ENCODE data around the gene HCFC2.

GRCh38 chr12:104055914-104056536 is 6.0 kb upstream of the GLT8D2 start:
- PRO-cap, 5 experiments, result no peak in any of the 5 experiments
- RAMPAGE, long total RNA, 2 experiments, result no peak in any of the 2 experiments
- RRBS, result no CpG with 5 or more reads among the region's 4 CpGs

GRCh38 chr12:104063681-104064721 is at the start of gene HCFC2:
TSS of gene HCFC2 (plus strand) at chr12:104064531.
- PRO-cap, 5 experiments, result peak in 5 of 5 experiments; most common plus-strand start chr12:104064540 (in 5); most common minus-strand start chr12:104064437 (in 2)
- RAMPAGE, long total RNA, 2 experiments, result start-site peak on the plus strand in 1 of 2 experiments, at chr12:104064543-104064563 at its widest, 153 reads per replicate
- RRBS, result 2% methylated on average over 25 of the region's 64 CpGs

- PRO-cap, 5 experiments, result peak in 5 of 5 experiments; most common plus-strand start chr12:104287032 (in 3); most common minus-strand start chr12:104287297 (in 4)
- RAMPAGE, long total RNA, 2 experiments, result start-site peak on the plus strand in 2 of 2 experiments, at chr12:104286974-104287280 at its widest, 60 to 822 reads per replicate
- RRBS, result 0% methylated on average over 1 of the region's 40 CpGs
These were observed 16.7 kb upstream of the EID3 start for GRCh38 chr12:104286459-104287568.

- PRO-cap, 5 experiments, result no peak in any of the 5 experiments
- RAMPAGE, long total RNA, 2 experiments, result no peak in any of the 2 experiments
- RRBS, result no CpG with 5 or more reads among the region's 8 CpGs
These were observed 12.0 kb upstream of the EID3 start for GRCh38 chr12:104291599-104291956.

GRCh38 chr12:104577587-104578034 is 120.9 kb downstream of the CHST11 start:
- PRO-cap, 5 experiments, result no peak in any of the 5 experiments
- RAMPAGE, long total RNA, 2 experiments, result no peak in any of the 2 experiments
- RRBS, result no CpG with 5 or more reads among the region's 6 CpGs

DNA sequence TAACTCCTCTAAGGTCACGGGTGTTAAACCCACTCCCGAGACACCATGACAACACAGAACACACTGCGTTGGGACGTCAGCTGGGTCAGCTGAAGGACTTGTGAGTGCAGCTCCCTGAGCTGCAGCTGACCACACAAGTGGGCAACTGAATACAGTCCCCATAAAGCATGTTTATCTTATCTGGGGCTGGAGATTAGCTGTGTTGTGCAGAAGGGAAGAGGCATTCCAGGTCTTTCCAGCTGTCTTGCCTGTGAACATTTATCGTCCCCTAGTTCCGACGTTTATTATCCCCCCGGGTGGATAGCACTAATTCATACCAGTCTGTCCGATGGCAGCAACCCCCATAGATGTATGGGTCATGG is 211.6 kb downstream of the CHST11 start:
- PRO-cap, 5 experiments, result no peak in any of the 5 experiments
- RAMPAGE, long total RNA, 2 experiments, result no peak in any of the 2 experiments
- RRBS, result no CpG with 5 or more reads among the region's 9 CpGs

DNA sequence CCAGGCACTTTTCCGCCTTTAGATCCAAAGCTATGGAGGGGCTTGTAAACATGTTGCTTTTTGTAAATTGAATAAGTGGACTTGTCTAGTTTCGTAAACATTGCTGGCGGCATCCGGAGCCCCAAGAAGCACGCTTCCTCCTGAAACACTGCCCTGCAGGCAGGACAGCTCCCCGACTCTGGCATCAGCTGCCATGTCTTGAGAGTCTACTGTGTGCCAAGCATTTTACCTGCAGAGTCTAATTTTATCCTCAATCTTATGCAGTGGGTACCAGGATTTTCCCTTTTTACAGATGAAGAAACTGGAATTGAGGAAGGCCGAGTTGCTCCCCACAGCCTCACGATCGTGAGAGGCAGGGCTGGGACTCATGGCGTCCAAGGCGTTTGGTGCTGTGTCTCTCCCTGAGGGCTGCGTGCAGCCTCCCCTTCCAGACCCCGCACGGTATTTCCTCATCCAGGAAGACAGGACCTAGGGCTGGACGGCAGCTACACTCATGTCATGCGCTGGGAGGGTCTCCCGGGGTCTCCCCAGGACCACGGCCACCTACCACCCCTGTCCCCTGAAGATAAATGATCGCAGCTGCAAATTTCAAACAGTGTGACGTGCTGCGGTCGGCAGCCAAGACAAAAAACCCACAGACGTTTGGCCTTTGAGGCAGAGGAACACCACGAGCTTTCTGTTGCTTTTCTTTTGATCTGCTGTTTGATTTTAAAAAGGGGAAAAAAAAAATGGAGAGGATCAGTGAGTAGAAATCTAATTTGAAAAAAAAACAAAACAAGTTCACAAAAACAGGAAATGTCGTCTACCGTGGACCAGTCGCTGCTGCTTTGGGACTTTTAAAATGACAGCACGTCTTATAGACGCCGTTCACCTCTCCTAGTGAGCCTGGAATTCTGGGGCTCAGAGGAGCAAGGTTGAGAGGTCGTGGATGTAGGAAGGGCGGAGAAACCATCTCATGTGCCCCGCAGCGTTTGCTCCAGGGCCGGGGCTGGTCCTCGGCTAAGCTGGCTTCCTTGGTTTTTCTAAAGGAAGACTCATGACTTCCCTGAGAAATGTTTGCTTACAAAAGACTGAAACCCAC is 237.7 kb downstream of the SLC41A2 start:
- PRO-cap, 5 experiments, result no peak in any of the 5 experiments
- RAMPAGE, long total RNA, 2 experiments, result no peak in any of the 2 experiments
- RRBS, result 50% methylated on average over 1 of the region's 36 CpGs

- PRO-cap, 5 experiments, result peak in 3 of 5 experiments; most common plus-strand start chr12:104896896 (in 2); most common minus-strand start chr12:104896827 (in 1)
- RAMPAGE, long total RNA, 2 experiments, result no peak in any of the 2 experiments
- RRBS, result no CpG with 5 or more reads among the region's 4 CpGs
These were observed 61.5 kb downstream of the SLC41A2 start for GRCh38 chr12:104896648-104897008.

DNA sequence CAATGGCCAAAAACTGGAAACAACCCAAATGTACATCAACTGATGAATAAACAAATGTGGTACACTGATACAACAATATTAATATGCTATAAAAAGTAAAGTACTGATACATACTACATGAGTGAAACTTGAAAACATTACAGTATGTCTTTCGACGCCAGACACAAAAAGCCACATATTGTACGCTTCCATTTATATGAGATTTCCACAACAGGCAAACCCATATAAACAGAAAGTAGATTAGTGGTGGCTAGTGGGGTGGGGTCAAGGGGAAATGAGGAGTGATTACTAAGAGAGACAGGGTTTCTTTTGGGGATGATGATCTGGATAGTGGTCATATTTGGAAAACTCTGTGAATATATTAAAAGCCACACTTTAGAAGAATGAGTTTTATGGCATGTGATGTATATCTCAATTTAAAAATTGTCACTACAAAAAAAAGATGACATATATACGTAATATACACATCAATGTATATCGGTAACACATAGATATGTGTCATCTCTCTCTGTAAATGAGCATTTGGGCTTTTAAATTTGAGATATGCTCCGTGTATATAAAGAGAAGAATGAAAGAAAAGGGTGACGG is 887 bp downstream of the SLC41A2 start:
- PRO-cap, 5 experiments, result peak in 1 of 5 experiments; most common plus-strand start position 253 of the sequence (in 1)
- RAMPAGE, long total RNA, 2 experiments, result no peak in any of the 2 experiments
- RRBS, result no CpG with 5 or more reads among the region's 7 CpGs

DNA sequence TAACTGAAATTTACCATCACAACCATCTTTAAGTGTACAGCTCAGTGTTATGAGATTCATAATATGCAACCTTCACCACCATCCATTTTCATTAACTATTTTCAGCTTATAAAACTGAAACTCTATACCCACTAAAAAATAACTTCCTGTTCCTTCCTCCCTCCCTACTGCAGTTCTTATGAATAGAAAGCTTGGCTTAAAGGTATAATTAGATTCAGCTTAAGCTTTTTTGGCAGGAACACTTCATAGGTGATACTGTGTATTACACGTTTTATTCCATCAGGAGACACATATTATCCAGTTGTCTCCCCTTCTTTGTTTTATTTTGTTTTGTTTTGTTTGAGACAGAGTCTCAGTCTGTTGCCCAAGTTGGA is 45.0 kb downstream of the NOPCHAP1 start:
- PRO-cap, 5 experiments, result no peak in any of the 5 experiments
- RAMPAGE, long total RNA, 2 experiments, result no peak in any of the 2 experiments
- RRBS, result no CpG with 5 or more reads among the region's 1 CpG

DNA sequence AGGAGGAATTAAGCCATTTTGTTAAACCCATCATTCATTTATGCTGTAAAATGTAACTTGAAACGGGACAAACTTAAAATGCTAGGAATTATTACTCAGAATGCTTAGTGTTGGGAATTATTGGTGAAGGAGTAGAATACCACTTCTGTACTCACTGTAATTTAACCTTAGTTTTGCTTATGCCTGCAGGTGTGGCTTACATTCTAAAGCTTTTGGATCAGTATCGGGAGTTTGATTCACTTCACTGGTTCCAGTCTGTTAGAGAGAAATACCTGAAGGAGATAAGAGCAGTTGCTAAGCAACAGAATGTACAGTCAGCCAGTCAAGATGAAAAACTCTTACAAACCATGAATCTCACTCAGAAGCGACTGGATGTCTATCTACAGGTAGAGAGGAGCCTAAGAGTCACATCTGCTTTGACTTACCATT is 56.4 kb downstream of the WASHC4 start:
- PRO-cap, 5 experiments, result no peak in any of the 5 experiments
- RAMPAGE, long total RNA, 2 experiments, result no peak in any of the 2 experiments
- RRBS, result no CpG with 5 or more reads among the region's 3 CpGs

DNA sequence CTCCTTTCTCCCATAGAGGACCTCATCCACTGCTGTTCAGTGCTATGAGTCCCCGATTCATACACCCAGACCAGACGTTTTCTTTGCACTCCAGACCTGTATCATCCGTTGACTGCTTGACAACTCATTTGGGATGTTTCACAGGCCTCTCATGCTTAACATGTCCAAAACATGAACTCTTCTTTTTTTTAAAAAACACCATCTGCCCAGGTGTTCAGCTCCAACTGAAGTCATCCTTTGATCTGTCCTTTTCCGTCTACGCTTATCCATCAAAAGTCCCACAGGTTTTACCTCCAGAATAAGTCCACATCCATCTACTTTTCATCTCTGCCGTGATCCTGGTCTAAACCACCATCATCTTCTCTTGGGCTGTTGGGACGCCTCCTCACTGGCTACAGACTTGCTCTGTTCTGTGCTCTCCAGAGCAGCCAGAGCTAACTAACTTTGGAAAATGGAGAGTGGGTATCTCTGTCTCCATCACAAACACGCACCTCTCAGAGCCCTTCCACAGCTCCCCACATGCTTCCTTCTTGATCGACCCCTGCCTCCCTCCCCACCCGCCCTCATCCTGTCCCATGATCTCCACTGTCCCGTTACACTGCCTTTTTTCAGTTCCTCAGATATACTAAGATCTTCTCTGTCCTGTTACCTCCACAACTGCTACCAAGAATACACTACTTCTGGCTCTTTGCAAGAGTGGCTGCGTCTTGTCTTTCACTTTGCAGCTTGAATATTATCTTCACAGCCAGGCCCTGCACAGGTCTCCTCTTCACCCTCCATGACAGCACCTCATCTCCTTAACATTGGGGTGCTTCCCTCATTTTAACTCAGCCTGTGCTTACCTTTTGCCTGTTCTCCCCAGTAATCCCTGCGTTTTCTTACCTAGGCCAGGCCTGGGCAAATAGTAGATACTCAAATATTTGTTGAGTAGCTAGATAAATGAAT is 43.8 kb downstream of the APPL2 start:
- PRO-cap, 5 experiments, result no peak in any of the 5 experiments
- RAMPAGE, long total RNA, 2 experiments, result no peak in any of the 2 experiments
- RRBS, result no CpG with 5 or more reads among the region's 13 CpGs

DNA sequence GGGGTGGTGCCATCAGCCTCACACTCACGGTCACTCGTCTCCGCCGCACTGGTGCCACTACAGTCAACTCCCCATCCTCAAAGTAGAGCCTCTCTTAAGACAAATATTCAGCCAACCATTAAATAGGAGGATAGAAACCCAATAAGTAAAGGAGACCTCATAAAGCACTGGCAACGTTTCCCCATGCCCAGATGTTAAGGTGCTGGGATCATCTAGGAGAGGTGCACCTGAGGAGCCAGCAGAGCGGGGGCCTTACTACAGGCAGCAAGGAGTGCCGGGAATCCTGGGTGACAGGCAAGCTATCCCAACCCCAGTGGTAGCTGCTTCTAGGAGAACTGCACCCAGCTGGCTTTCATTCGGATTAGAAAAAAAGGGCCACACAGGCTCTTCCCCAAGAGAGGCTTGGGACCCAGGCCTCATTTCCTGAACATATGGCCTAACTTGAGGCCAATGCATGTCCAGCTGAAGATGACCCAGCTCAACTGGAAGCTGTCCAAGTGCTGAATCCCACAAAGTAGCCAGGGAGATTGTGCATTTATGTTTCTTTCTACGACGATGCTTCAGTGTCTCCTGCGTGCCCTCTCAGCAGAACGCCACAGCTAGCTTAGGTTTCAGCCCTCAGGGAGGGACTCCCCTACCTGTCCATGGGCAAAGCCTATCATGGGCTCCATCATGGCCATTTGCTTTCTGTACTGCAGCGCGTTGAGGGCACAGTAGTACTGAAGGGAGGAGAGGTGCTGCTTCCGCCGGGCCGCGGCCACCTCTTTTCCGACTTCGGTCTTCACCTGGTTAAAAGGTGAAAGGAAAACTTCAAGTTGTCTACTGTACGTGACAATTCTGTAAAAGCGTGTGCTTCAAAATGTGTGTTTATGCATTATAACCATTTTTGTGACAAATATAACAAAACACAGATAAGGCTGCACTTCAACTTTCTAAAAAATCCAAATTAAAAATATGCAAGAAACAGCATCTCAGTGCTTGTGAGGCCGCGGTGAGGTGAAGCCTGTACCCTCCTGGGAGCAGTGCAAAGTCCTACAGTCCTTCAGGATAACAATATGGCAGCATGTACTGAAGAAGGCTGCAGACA is 29.2 kb downstream of the APPL2 start:
- PRO-cap, 5 experiments, result no peak in any of the 5 experiments
- RAMPAGE, long total RNA, 2 experiments, result no peak in any of the 2 experiments
- RRBS, result no CpG with 5 or more reads among the region's 24 CpGs

- PRO-cap, 5 experiments, result no peak in any of the 5 experiments
- RAMPAGE, long total RNA, 2 experiments, result no peak in any of the 2 experiments
- RRBS, result no CpG with 5 or more reads among the region's 9 CpGs
These were observed 136.2 kb downstream of the C12orf75 start for GRCh38 chr12:105466500-105467197.

DNA sequence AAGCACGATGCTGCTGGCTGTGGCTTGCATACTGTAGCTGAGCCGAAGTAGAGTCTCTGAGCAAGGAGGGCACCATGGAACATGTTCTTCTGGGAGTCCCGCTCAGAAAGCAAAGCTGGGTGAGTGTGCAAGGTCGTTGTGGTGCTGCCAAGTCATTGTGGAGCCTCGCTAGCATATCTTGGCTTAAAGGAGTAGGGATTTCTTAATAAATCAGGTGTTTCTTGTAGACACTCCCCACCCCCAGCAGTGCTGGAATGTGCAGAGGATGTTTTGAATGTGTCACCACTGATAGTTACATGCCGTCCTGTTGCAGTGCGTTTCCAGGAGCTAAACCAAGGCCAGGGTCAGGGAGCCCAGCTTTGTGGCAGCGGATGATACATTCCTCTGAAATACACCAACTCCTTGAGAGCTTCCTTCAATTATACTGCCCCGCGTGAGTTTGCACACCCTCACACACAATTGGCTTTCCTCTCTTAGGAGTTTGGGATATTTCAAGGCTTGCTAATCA is 154.8 kb downstream of the C12orf75 start:
- PRO-cap, 5 experiments, result no peak in any of the 5 experiments
- RAMPAGE, long total RNA, 2 experiments, result no peak in any of the 2 experiments
- RRBS, result no CpG with 5 or more reads among the region's 10 CpGs

DNA sequence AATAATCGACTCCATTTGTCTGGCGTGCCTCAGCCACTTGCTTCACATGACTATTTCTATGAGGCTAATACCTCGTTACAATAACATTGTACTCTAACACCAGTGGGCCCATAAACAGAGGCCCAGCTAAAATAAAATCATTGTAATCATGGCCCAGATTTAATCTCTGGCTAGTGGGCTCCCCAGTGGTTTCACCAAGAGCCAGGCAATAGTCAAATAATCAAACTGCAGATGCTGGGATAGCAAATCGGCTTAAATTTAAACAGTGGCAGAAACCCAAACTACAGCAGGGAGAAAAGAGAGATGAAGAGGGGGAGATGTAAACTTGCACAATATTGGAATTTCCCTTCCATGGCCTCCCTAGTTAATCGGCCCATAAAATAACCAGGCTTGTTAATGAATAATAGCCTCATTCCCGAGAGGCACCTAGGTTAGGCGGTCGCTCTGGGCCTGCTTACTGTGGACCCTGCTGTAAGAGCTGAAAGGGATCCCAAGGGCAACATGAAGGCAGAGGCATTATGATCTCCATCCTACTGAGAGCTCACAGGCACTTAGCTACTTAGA is 116.2 kb downstream of the NUAK1 start:
- PRO-cap, 5 experiments, result no peak in any of the 5 experiments
- RAMPAGE, long total RNA, 2 experiments, result no peak in any of the 2 experiments
- RRBS, result no CpG with 5 or more reads among the region's 8 CpGs

GRCh38 chr12:106137221-106138064 is 1.3 kb downstream of the NUAK1 start:
- PRO-cap, 5 experiments, result peak in 1 of 5 experiments; most common plus-strand start chr12:106137917 (in 1)
- RAMPAGE, long total RNA, 2 experiments, result no peak in any of the 2 experiments
- RRBS, result 12% methylated on average over 1 of the region's 11 CpGs

- PRO-cap, 5 experiments, result no peak in any of the 5 experiments
- RAMPAGE, long total RNA, 2 experiments, result no peak in any of the 2 experiments
- RRBS, result no CpG with 5 or more reads among the region's 9 CpGs
These were observed 20.3 kb downstream of the CKAP4 start for GRCh38 chr12:106227350-106228152.

GRCh38 chr12:106271942-106272434 is 24.2 kb upstream of the CKAP4 start:
- PRO-cap, 5 experiments, result no peak in any of the 5 experiments
- RAMPAGE, long total RNA, 2 experiments, result no peak in any of the 2 experiments
- RRBS, result no CpG with 5 or more reads among the region's 3 CpGs

DNA sequence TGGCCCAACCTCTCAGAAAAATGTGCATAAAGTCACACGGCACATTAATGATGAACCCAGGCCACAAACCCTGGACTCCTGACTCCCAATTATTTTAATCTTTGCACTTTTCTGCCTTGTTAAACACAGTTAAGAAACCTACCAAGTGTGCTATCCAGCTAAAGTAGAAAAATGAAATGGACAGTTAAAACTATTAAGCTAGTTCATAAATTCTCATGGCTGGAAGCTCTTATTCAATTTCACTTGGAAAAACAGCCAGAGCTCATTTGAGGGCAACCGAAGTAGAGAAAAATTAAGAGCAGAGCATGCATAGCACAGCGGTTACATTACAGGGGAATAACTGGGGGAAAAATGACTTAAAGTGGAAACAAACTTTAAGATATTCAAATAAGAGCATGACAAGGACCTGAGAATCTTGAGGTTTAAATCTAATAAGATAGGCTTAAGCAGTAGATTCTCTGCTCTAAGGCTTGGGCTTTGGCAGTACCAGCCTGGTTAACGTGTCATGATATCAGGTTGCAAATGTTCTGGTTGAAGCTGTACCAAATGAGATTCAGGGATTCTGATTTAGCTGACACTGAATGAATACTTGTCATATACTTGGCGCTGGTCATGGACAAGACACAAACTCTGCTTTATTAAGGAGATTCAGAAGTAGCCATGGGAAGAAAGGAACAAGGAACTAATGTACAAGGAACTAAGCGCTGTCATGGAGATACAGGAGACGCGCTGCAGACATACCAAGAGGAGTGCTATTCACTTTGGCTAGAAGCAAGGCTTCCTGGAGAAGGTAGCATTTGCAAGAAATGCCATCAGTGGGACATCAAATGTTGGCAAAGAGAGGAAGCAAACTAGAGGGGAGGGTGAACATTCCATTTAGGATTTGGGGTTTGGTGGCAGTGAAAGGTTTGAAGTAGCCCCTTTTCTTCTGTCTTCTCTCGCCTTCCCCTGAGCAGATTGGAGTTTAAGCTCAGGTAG is 6.0 kb downstream of the TCP11L2 start:
- PRO-cap, 5 experiments, result no peak in any of the 5 experiments
- RAMPAGE, long total RNA, 2 experiments, result no peak in any of the 2 experiments
- RRBS, result no CpG with 5 or more reads among the region's 9 CpGs

All from liver (tissue), 9 donors.